OVCAR3 (cell line): ENCODE measurements around a stretch of chr14.

- RRBS, result no CpG with 5 or more reads among the region's 15 CpGs
These were observed 33.2 kb downstream of the FOXN3 start for GRCh38 chr14:89383509-89384550.

DNA sequence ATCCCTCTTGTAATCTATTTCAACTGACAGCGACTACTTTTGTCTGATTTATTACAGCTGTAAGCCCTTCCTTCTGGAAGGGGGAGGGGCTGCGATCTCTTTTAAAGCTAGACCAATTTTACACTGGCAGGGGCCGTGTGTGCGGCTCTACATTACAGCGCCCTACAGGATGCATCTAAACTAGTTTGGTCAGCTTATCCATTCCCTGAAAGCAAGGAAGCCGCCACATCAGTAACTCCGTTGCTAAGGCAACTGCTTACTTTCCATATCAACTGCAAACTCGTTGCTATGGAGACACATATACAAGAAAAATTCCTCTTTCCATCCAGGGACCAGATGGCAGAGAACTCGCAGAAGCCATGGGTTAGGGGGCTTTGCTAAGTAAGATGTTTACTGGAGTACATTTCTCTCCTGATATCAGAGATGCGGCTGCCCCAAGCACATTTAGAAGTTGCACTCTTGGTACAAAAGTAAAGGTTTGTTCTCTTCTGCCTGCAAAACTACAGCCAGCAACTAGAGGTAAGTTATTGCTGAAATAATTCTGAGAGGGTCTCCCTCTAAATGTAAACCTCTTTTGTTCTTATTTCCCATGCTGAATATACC, 17.3 kb downstream of the FOXN3 start:
- RRBS, result no CpG with 5 or more reads among the region's 10 CpGs

DNA sequence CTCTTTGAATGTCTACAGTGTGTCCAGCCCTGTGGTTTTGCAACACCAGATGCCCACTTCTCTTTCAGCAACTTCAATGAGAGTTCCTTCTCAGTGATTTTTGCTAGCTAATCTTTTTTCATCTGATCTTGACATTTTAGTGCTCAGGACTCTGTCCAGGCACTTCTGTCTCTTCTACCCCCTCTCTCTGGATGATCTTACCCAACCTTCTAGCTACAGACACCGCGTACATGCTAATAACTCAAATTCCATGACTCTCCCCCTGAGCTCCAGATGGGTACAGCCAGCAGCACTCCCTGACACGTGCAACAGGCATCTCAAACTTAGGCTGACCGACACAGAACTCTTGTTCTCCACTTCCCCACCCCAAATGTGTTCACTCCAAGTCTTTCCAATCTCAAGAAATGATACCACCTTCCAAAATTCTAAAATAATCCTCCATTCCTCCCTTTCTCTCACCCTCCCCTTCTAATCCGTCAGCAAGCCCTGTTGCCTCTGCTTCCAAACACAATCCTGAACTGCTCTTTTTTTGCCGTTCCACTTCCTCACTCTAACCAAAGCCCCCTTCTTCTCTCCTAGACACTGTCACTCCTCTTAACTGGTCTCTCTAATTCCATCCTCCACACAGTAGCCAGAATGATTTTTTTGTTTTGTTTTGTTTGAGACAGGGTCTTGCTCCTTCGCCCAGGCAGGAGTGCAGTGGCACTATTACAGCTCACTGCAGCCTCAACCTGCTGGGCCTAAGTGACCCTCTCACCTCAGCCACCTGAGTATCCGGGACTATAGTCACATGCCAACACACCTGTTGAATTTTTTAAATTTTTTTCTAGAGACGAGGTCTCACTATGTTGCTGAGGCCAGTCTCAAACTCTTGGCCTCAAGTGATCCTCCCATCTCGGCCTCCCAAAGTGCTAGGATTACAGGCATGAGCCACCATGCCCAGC, 161.4 kb upstream of the FOXN3 start:
- RRBS, result no CpG with 5 or more reads among the region's 10 CpGs

DNA sequence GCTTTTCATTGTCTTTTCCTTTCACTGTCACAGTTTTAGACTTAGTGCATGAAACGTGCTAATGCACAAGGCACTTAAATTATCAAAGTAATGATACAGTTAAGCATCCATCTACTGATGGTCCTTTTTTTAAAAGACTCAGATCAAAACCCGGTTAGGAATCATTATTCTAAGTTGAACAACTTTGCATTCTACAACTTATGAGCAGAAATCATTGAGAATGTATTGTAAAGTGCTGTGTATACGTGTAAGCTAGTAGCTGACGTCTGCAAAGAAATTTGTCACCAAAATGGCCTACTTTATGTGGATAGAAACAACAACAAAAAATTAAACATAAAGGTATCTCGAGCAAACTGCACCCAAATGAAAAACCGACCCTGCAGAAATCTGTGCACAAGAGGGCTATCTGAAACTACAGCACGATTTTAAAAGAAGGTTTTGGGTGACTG, 200.4 kb upstream of the FOXN3 start:
- RRBS, result no CpG with 5 or more reads among the region's 7 CpGs

- RRBS, result no CpG with 5 or more reads among the region's 6 CpGs
These were observed 209.4 kb upstream of the FOXN3 start for GRCh38 chr14:89626431-89626835.

DNA sequence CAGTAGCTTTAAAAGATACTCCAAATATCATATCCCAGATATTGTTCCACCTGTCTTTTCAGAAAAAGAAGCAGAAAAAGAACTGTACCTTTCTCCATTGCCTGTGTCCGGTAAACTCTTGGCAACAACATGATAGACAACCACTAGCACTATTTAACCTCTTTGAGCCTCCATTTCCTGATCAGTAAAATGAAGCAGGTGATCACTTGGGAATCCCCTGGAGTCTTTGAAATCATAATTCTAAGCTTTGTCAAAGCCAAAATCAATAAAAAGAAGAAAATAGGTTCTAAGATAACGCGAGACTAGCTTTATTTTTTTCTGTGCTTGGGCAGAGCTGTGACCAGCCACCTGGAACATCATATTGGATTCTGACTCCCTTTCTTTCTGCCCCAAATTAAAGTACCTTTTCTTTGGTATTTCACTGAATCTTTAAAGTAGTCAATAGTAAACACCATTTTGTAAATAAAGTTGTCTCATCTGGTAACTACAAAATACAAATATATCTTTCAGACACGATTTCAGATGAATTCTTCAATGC, 224.9 kb upstream of the FOXN3 start:
- RRBS, result no CpG with 5 or more reads among the region's 4 CpGs

- RRBS, result no CpG with 5 or more reads among the region's 8 CpGs
These were observed 234.6 kb downstream of the EFCAB11 start for GRCh38 chr14:89719934-89720368.

DNA sequence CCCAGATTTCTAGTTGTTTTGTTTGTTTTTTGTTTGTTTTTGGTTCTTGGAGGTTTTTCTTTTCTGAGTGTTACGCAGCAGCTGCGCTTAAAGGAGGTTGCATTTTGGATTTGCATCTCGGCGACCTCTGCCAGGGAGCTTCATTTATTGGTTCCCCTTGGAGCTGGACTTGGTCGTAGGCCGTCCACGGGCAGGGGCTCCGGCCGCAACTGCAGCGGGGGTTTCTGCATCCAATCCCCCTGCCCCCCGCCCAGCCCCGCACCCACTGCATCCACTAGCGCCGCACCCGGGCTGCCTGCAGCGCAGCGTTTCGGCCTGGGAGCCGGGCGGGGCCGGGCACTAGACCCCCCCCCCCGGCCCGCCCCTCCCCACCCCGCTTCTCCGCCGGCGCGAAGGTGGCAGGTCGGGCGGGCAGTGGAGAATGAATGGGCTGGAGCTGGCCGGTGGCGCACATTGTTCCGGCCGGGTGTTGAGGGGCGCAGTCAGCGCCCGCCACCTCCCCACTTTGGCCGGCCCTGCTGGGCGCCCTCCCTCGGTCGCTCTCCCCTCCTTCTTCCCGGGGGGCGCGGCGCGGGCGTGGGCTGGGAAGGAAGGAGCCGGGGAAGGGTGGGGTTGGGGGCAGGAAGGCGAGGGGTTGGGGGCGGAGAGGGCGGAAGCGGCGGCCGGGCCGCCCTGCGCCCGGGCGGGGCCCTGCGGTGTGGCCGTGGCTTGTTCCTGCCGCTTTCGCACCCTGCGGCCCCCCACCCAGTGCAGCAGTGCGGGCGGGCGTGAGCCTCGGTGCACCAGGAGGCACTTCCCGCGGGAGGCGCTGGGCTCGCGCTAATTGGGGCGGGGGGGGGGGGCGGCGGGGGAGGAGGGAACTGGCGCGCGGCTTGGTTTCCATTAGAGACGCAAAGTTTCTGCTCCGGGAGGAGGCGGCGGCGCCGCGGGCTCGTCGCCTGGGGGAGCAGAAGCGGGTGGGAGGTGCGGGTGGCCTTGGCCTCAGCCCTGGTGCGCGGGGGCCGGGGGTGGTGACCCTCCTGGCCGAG, 768 bp downstream of the CALM1 start:
- RRBS, result 4% methylated on average over 46 of the region's 93 CpGs

- RRBS, result no CpG with 5 or more reads among the region's 1 CpG
These were observed 7.8 kb downstream of the CALM1 start for GRCh38 chr14:90404625-90404958.

DNA sequence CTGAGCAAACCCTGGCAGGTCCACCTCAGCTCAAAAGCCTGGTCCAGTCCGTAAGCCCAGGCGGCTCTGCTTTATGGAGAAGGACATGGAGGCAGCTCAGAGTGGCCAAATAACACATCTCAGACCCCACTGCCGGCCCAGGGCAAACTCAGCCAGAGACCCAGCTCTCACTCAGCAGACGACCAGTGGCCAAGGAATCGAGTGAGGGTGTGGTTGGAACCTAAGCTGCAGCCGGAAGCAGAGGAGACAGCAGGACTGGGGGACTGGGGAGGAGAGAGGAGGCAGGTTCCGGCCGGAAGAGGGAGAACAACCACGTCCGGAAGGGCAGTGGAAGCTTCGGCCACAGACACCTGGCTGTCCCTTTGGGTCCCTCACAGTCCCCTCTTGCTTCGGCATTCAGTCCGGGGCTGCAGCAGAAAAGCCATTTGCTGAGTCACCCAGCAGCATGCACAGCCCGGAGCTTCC, 103.9 kb downstream of the CALM1 start:
- RRBS, result 92% methylated on average over 6 of the region's 14 CpGs

DNA sequence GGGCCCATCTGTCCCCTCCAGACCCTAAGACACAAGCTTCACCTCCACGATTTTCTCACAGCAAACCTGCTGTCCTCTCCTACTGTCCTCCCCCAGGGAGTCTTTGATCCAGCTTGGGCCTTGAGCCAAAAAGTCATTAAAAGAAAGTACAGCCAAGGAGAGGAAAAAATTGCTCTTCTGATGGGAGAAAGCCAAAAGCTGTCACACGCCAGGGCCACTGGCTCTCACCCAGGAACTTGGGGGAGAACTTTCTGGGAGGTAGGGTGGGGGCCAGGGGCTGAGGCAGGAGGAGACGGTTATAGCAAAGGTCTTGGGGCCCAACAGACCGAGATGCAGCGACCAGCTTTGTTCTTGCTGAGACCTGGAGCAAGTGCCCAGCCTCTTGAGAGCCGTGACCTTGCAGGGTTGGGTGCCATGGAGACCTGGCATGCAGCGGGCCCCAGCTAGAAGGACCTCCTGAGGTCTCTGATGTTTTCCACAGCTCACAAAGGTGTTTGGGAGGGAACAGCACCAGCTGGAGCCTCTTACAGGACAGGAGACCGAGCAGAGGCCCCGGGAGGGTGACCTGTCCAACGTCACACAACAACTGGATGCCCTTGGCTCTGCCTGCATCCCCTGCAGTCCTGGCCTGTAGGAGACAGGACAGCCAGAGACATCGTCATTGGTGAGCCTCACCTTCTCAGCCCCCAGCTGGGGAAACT, 124.4 kb downstream of the CALM1 start:
- RRBS, result no CpG with 5 or more reads among the region's 11 CpGs

GRCh38 chr14:90660753-90661698, 155.2 kb downstream of the TTC7B start:
- RRBS, result no CpG with 5 or more reads among the region's 20 CpGs

DNA sequence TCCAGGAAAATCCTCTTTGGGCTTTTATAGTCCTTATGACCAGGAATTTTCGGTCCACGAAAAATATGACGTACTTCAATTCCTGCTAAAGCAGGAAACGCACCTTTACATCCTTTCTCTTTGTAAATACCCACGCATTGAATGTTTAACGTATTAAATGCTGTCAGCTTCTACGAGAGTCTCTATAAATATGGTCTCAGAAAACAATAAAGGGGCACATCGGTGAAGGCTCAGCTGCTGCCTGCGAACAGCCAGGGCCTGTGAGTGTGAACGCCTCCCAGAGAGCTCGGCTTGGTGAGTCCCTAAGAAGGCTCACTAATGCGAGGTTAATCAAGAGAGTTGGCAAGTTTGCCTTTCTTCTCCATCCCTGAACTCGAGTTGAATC, 58.4 kb downstream of the TTC7B start:
- RRBS, result no CpG with 5 or more reads among the region's 13 CpGs

- RRBS, result no CpG with 5 or more reads among the region's 9 CpGs
These were observed 11.2 kb downstream of the DGLUCY start for GRCh38 chr14:91124808-91125674.

GRCh38 chr14:91127318-91128163, 13.7 kb downstream of the DGLUCY start:
- RRBS, result 10% methylated on average over 4 of the region's 11 CpGs

- RRBS, result no CpG with 5 or more reads among the region's 4 CpGs
These were observed 28.5 kb downstream of the DGLUCY start for GRCh38 chr14:91142333-91142808.

GRCh38 chr14:91243456-91244085, 933 bp downstream of the GPR68 start:
- RRBS, result no CpG with 5 or more reads among the region's 10 CpGs

DNA sequence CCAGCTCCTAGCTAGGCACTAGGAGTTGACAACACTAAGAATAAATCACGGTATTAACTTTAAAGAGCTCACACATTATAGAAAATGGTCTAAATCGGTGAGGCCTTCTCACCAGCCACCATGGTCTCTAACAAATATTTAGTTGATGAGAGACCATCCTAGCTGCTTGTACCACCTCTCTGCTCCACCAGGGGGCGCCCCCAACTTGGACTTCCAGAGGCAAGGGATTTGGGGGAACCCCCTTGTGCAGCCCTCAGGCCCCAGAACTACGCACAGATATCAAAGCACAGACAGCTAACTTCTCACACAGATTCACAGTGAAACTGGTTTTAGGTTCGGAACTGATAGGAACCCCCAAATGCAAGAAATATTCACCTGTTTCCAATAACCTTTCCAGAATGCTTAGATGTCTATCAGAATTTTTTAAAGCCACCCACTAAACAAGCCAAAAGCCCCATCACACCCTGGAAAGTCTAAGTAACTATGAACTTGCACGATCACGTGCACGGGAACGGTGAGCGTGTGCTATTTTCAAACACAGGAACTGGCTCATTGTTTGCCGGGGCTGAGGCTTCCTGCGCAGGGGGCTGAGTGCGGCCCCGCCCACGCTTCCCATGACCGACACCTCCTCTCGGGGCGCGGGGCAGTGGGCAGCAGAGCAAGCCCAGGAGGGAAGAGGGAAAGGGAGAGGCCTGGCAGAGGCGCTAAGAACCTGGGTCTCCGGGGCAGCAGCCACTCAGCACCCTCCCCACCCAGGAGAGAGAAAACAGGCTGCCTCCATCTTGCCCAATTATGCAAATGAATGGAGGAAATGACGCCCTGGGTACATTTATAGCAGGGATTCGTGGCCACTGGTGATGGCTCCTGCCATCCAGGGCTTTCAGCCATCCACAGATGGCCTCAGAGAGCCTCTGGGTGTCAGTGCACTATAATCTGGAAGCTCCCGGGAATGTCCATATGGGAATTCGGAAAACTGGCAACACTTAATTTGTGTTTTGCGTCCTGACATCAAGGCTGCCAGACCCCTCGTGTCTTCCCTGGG, 79.4 kb upstream of the GPR68 start:
- RRBS, result no CpG with 5 or more reads among the region's 27 CpGs

GRCh38 chr14:91418434-91419515, 1.2 kb upstream of the CCDC88C start:
- RRBS, result 11% methylated on average over 13 of the region's 50 CpGs